ENCODE data around the gene KIF12.

DNA sequence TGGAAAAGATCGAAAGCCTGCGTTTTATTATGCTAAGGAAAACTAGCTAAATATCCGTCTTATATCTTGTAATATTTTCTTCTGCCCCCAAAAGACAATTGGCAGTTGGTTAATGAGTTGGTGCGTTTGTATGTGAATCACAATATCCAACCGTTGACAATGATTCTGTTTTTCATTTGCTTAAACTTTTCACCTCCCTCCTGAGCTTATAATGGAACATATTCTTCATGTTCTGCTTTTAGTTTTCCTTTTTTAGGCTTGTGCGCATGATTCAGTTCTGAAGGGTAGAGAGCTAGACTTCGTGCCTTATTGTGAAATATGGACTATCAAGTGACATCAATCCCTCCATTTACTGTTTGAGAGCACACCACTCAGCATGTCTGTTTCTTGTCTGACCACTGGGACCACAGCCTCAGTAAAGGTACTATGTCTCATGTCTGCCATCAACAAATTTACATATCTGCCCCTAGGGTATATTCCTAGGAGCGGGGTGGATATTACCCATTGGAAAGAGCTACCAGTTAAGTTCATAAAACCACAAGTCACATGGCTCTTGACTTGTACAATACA lies 30.5 kb upstream of the LPAR1 start:
- PRO-cap = no peak

GRCh38 chr9:111284469-111285133 lies 45.4 kb downstream of the OR2K2 start:
- PRO-cap = no peak

- PRO-cap = no peak
These were observed 20.7 kb downstream of the PTGR1 start for GRCh38 chr9:111578688-111579142.

DNA sequence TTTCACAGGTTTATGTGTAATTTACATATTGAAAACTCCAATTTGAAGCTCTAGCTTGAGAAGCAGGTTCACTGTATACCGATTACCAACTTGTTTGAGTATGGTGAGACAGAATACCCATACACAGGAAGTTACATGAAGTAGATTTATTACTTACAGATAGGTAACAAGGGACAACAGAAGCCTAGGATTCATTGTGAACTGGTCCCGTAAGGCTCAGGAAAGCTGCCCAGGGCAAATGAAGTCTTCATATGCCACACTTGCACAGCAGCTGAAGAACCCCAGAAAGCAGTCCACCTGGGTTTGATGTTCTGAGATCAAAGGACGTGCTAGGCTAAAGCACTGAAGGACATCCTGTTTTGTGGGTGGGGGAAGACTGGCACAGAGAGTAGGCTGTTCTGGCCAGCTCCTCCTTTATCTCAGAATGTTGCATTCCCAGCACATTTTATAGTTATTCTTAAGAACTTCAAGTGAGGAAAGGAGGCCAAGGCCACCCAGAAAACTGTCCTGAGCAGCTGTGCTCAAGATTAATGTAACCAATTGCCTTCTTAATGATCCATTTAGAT lies 11.0 kb downstream of the SHOC1 start:
- PRO-cap = no peak

GRCh38 chr9:111891851-111892333 lies 4.7 kb upstream of the UGCG start:
- PRO-cap = no peak

DNA sequence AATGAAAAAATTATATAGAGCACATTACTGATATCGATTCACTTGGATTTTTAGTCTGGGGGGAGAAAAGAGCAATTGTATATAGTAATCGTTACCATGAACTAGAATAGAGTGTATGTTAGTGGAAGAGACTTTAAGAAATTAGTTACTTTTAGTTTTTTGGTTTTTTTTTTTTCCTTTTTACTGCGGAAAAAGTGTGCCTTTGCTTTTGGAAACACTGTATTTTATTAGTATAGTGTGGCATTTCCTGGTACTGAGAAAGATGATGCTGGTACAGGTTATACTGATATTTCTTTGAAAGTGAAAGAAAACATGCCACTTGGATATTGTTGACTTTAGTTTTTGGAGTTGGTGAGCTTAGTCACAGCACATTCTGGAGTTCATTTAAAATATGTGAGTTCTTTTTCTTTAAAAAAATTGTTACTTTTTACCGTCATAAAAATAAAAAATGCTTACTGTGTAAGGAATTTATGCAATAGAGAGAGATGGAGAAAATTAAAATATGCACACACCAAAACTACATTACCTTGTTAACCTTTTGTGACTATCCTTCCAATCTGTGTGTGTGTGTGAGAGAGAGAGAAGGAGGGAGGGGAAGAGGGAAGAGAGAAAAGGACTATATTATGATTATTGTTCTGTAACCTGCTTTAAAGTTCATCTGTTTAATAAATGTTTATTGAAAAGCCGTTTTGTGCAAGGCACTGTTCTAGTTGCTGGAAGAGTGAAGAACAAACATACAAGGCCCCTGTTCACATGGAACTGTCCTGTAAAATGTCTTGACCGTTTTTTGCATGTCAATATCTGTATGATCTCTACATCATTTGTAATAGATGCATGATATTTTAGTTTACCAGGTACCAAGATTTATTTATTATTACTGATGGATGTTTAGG lies 1.9 kb downstream of the UGCG start:
- PRO-cap = no peak

DNA sequence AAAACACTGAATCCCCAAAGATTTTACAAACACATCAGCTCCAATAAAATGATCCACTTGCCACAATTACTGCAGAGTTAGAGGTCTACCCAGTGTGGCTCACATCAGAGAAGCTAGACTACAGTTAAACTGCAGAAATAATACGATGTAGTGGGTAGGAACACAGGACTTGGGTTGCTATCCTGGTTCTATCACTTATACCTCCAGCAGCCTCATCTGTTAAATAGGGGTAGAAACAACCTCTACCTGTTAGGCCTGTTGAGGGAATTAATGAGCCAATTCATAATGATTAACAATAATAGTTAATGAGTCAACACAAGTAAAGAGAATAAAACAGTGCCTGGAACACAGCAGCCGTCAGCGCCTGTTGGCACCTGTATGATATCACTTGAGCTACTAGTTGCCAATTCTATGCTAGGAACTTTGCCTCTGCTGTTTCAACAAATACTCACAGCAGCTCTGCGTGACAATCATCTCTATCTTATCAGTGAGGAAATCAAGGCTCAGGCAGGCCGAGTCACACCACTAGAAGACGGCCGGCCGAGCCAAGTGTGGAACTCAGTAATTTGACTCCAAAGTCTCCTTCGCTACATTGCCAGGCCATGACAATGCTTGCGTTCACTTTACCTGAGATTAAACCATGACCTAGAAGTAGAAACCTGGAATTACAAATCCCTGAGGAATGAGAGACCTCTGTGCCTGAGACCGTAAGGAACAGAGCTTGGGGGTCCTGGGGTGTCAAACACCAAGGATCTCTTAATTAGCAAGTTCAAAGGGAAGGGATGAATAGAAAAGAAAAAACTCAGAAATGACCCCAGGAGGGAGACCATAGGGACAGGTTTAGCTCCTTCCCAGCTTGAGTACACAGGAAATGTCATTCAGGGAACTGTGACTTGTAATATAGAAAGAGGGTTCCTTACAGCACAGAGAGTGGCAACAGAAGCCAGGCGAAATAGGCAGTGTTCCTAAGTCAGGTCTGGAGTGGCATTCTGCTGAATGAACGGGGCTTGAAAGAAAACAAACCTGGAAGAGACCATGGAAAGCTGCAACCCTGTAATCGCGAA lies 109.2 kb downstream of the SUSD1 start:
- PRO-cap = no peak

DNA sequence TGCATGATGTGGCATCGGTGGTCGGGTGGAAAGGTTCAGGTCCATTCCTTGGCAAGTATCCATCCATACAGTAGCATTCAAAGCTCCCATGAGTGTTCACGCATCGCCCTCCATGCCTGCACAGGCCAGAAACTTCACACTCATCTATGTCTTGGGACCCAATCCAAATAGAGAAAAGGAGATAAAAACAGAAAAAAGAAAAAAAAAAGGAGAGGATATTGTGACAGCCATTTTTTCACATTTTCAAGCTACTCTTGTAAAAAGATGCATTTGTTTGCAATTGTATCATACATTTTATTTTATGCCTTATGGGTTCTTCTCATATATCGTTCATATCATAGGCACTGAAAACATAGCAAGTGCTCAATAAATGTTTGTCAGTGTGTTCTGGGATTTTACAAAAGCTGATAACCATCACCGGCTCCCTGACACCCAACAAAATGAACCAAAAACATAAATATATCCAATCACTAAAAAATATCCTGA lies 31.6 kb downstream of the SUSD1 start:
- PRO-cap = no peak

- PRO-cap = no peak
These were observed 5.2 kb upstream of the SUSD1 start for GRCh38 chr9:112180286-112180804.

GRCh38 chr9:112737667-112738146 lies 12.9 kb upstream of the SNX30 start:
- PRO-cap = no peak

- PRO-cap = unidirectional peak, minus-strand start at chr9:113382168
These were observed 5.2 kb upstream of the HDHD3 start for GRCh38 chr9:113381925-113382502.

GRCh38 chr9:113676840-113677690 lies 199.0 kb upstream of the ZNF618 start:
- PRO-cap = no peak

- PRO-cap = no peak
These were observed 188.1 kb upstream of the ZNF618 start for GRCh38 chr9:113687897-113688584.

- PRO-cap = no peak
These were observed 562 bp downstream of the ZNF618 start for GRCh38 chr9:113876636-113877106.

DNA sequence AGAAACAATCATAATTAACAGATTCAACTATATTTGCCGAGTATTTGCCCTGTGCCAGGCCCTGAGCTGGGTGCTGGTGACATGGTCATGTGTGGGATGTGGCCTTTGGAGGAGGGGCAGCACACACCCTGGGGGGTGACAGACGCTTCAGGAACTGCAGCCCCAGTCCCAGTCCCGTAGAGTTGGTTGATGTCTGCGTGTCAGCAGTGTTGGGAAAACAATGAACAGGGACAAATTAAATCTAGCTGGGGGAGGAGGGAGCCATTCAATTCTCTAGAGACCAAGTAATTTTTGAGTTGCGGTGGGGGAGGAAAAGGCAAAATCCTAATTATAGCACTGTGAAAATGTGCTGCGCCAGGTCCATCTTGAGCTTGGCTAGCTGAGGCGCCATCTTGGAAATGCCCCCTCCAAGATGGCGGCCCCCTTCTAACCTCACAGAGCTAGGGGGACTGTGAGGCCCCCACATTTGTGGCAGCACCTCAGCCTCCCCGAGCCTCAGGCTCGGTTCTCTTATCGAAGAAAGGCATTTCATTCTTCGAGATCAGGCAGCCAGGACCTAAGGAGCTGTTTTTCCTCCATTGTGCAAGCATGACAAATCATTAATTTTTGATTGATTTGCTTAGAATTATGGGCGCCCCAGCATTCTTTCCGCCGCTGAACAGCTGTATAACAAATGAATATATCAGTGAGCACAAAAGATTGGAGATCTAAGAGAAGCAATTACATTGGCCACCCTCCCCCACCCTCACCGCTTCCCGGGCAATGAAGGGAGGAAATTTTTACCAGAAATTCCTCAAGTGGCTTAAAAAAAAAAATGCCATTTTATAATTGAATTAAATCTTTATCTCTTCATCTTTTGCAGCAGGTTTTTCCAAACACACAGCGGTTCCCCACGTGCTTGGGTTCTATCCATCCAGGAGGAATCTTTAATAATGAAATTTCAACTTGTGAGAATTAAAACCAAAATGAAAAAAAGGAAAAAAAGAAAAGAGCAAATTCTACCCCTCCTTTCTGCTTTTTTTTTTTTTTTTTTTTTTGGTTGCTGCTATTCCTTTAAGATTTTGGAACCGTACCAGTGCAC lies 88.0 kb downstream of the ZNF618 start:
- PRO-cap = no peak

DNA sequence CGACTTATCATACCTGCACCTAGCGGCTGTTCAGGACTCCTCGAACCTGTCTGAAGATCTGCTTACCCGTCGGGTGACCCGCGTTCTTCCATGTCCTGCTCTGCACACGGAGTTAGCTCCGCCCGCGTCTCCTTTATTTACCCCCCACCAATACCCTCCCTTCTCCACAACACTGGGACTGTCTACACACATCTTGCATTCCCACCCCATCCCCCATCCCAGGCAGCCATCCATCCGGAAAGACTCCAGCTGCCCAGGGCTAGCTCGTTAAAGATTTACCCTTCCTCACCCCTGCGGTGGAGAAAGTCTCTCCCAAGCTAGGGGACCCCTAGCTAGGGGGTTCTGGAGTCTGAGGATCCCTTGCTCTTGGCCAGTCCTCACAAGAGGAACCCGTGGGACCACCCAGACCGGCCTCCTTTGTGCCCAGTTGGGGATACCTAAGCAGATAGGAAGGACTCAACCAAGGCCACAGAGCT lies at the start of gene KIF12:
Gene KIF12 (minus strand): TSS at position 108 of the 476 bp plus-strand sequence.
- PRO-cap = no peak

- PRO-cap = no peak
These were observed 14.0 kb upstream of the KIF12 start for GRCh38 chr9:114113010-114113524.

DNA sequence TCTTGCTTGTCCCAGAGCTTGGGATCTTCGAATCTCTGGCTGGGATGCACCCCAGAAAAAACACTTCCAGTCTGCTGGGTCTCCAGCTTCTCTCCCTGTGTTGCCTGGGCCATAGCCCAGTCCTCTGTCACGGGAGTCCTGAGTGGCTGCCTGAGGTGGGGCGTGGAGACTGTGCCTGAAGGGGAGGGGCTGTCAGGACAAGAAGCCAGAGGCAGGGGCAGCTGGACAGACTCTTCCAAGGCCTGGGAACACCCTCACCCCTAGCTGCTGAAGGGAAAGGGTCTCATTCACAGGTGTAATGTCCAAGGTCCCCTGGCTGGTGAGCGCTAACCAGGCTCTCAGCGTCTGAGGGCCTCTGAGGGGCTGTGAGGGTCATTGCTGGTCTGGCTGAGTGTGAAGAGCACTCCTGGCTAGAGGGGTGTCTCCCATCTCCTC lies 20.4 kb upstream of the COL27A1 start:
- PRO-cap = no peak

DNA sequence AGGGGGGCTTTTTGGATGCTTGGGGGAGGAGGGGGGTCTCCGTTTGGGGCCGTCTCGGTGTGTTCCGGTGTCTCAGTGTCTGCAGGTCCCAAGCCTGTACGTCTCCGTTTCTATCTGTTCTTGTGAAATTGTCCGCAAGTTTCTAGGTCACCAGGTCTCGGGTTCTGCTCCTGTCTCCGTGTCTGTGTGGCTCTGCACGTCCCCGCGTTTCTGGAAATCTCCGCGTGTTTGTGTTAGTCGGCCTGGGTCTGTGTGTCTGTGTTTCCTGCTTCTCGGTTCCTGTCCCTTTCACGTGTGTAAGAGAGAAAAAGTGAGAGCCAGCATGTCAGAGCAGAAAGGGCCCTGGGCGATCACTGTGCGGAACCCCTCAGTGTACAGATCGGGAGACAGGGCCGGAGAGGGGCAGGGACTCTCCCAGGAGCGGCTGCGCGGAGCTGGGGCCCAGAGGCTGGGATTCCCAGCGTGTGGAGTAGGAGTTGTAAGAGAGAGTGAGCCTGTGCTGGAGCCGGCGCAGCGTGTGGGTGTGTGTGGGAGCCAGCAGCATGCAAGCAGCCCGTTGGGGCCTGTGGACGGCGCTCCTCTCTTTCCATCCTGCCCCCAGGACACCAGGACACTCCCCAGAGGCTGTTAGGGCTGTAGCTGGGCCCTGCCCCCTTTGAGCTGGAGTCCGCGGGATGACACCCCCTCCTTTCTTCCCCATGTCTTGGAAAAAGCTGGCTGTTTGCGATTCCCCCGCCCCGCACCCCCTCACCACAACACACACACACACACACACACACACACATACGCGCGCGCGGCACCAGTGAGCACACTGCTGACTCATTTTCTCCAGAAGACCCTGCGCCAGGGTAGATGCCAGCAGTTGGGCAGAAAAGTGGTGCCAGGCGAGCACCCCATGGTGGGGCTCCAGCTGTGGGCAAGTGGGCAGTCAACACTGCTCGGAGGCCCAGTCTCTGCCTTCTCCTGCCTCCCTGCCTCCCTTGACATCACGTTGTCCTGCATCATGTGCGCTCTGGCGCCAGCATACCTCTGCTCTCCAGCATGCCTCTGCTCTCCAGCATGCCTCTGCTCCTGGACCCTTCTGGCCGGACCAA lies 1.3 kb downstream of the COL27A1 start:
- PRO-cap = no peak

DNA sequence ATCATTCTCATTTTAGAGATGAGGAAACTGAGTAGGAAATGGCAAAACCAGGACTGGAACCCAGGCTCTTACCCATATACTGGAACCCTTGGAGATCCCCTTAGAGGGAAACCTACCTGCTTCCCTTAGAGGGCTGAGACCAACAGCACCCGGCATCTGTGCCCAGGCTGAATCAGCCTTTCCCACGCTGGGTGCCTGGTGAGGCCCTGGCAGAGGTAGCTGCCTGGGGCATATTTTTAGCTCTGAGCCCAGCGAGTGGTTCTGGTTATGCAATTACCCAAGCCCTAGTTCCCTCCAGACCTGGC lies 23.6 kb downstream of the COL27A1 start:
- PRO-cap = no peak